Mesenteric fat pad (tissue), 1 donor: ENCODE measurements around a stretch of chr9.

DNA sequence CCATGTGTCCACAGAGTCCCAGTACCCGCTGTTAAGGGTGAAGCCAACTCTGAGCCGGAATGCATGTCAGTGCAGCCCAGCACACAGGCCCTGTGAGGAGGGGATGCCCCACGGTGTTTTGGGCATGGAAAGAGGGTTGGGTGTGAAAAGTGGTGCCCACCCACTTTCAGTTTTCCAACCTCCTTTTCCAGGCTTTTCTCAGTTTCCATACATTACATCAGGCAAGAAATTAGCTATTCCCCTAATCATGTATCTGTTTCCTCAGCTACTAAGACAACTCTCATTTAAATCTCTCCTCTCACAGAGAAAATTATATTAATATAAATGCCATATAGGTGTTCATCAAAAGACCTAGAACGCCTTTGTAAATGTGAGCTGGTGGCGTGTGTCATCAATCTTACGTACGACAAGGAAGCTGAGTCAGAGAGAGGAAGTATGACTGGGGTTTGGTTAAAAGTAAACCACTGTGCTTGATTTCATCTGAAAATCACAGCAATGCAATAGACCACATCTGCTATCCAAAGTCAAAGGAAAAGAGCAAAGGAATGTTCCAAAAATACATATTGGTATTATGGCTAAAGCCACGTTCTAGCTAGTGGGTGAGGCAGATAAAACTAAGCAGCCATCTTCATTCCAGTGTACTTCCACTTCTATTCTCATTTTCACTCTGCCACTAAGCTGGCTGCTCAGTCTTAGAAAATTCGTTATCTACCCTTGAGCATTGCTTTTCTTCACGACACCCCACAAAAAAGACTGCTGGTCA is 24.1 kb downstream of the SHC3 start:
- PRO-cap: no peak

GRCh38 chr9:89226139-89226610 is 47.6 kb upstream of the SHC3 start:
- PRO-cap: no peak

DNA sequence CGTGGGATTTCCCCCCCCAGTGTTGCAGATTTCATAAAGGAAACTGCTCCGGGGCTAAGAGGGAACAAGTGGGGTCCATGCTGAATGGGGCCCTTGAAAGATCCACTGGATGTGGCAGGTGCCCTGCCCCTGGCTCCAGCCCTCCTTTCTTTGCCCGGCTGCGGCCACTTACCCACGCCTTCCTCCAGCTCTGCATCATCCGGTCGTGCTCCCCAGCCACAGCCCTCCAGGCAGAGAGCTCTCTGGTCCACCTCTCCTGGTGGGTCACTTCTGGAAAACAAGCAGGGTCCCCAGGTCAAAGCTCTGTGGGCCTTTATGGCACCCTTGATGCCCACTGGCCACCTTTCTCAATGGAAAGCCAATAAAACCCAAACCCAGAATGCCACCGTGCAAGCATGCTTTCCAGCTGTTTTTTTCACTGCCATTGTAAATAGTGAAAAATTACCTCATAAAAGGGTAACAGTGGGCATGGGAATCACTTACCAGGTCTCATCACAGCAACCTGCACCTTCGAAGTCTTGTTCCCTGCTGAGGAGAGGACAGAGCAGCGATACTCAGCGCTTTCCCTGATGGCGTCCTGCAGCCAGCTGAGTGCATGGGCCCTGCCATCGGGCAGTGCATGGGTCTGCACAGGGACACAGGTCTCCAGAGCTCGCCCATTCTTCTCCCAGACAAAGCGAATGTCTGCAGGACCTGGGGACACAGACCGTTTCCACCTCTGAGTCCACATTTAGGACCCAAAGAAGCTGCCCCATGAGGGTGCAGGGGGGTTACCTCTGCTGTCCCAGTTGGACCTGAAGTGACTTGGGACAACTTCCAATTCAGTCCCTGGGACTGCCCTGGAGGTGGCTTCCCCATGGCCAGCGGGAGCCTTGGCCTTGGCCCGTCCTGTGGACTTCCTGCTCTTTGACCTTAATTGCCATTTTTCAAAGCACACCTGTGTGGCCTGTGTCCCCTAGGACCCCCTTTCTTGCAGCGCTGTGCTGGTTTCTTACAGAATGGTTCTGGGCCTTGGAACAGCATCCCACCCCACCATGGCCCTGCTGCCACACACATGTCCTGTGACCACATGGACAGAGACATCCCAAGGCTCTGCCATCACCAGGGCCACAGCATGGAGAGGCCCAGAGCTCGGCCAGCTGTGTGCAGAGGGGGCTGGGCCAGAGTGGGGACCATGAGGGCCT is 45.4 kb downstream of the SECISBP2 start:
- PRO-cap: no peak

GRCh38 chr9:89419994-89420370 is 77.9 kb downstream of the SEMA4D start:
- PRO-cap: no peak

DNA sequence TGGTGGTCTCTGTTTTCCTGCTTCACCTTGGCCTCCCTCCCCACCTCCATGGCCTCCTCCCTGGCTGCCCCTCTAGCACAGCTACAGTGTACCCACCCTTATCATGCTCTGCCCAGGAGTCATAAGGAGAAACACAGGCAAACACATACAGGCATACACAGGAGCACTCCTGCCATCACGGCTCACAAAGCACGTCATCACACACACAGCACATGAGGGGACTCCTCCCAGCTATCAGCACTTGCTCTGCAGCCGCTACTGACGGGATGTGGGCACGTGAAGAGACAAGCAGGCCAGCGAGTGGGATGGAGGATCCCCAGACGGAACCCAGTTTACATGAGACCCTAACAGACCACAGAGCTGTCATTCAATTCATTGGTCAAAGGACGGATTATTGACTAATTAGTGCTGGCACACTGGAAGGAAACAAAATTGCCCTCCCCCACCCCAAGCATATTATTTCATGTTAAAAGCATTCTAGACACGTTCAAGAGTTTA is 53.7 kb downstream of the SEMA4D start:
- PRO-cap: no peak

DNA sequence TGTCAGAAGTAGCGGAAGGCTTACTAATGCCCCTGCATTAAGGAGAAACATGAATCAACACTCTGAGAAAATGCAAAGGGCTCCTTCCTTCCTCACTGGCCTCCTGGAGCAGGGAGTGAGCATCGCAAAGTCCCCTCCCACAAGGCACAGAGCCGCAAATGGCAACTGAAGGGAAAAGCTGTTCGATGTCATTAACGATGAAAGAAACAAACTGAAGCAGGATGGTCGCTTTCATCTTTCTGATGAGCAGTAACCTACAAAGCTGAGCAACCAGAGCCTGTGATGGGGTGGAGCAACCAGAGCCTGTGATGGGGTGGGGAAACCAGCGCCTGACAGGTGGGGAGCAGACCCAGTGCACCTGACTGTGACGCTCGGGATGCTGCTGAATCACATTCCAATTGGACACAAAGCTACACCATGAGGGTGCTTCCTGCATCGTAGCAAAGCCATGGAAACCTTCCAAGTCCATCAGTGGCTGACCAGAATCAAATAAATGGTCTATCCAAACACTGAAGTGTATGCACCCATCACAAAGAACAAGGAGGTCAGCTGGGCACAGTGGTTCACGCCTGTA is 40.9 kb downstream of the SEMA4D start:
- PRO-cap: no peak

DNA sequence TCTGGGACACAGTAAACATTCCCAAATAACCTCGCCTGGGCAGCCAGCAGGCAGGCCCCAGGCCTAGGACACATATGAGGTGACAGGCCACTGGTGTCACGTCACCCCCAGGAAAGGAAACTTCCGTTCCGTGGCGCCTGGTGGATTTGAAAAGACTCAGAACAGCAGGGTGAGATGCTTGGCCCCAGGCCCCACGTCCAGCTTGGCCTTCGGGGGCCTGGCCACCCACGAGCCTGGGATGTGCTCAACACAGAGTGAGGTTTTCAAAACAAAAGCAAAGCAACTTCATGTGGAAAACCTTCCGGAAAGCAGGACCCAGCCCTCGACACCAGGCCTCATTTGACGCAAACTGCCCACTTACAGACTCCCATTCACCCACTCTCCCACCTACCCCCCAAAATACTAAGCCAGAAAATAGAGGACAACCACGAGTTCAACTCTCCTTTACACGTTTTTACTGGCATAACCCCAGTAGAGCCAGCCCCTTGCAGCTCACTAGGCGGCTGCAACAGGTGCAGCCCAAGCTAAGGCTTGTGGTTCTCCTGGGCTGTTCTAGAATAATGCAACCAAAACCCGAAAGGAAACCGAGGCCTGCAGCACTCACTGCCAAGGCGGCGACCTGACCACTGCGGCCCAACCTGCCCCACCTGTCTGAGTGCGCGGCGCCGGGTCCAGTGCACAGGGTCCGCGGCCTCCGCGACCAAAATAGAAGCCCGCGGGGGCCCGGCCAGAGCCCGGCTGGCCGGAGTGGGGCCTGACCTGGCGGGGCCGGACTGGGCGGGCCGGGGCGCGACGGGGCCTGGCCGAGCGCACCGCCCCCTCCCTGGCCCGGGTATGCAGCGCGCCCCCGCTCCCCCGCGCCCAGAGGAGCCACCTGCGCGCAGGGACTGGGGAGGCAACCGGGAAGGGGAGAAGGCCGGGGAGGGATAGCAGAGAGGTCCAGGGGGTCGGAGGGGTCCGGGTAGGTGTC is 900 bp downstream of the SEMA4D start:
- PRO-cap: no peak

GRCh38 chr9:89501842-89502706 is 4.2 kb upstream of the SEMA4D start:
- PRO-cap: no peak

GRCh38 chr9:89624037-89624675 is 19.3 kb downstream of the GADD45G start:
- PRO-cap: no peak

DNA sequence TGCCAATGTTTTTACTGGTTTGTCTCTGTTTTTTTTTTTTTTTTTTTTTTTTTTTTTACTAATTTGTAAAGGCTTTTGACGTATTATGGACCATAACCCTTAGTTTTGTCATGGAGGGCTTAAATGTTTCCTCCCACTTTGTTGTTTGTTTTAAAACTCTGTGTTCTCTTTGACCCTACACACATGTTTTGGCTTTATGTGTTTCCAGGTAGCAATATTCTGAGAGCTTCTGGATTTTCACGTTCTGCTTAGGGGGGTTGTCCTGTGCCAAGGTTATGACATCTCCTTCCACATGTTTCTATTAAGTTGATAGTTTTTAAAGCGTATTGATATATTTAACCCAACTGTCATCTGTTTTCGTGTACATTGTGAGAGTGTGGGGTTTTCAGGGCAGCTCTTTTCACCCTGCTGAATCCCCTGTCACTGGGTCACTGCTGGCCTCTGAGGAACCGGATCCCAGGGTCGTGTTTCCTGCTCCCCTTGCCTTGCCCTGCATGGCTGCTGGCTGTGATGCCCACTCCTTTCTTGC is 49.6 kb downstream of the GADD45G start:
- PRO-cap: no peak

- PRO-cap: no peak
Observed at GRCh38 chr9:89993899-89994856, 389.4 kb downstream of the GADD45G start.

GRCh38 chr9:89995005-89995699 is 390.3 kb downstream of the GADD45G start:
- PRO-cap: no peak

DNA sequence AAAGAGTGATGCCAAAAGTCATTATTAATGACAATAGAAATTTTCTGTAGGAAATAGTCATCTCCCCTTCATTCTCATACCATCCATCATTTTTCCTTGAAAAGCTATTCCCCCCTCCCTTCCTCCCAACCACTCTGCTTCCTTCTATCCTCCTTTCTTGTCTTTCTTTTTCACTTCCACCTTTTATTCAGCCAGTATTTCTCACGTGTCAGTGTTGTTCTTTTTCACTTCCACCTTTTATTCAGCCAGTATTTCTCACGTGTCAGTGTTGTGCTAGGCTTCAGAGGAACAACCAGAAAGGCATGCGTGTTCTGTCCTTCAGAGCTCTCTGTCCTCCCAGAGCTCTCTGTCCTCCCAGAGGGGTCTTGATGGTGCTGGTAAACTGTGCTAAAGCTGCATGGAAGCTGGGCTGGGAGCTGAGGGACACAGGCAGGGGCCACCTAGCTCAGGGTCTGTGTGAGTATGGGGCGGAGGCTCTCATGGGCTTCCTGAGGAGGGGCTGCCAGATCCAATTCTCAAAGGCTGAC is 419.6 kb downstream of the GADD45G start:
- PRO-cap: no peak

GRCh38 chr9:90064240-90064785 is 459.5 kb downstream of the GADD45G start:
- PRO-cap: no peak

DNA sequence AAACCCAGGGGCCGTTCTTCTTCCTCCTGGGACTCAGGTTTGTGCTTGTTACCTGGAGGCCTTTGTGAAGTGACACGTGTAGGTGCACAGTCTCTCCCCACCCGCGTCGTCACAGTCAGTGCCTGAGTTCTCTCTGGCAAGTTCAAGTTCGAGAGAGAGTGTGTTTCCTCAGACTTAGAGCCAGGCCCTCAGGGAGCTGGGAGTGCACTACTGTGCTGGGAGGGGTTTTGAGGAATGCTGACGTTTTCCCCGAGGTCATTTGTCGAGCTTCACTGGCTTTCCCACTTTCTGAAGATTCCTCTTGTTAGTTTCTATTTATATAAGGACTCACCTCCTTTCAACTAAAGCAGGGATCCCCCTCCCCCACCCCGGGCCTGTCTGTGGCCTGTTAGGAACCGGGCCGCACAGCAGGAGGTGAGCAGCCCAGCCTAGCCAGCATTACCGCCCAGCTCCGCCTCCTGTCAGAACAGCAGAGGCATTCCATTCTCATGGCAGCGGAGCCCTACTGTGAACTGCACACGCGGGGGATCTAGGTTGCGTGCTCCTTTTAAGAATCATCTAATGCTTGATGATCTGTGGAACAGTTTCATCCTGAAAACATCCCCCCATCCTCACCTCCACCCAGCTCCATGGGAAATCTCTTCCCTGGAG is 209.1 kb downstream of the DIRAS2 start:
- PRO-cap: no peak

GRCh38 chr9:90546051-90546694 is 96.5 kb downstream of the DIRAS2 start:
- PRO-cap: no peak

- PRO-cap: no peak
Observed at GRCh38 chr9:90803800-90804319, 2.2 kb downstream of the SYK start.

DNA sequence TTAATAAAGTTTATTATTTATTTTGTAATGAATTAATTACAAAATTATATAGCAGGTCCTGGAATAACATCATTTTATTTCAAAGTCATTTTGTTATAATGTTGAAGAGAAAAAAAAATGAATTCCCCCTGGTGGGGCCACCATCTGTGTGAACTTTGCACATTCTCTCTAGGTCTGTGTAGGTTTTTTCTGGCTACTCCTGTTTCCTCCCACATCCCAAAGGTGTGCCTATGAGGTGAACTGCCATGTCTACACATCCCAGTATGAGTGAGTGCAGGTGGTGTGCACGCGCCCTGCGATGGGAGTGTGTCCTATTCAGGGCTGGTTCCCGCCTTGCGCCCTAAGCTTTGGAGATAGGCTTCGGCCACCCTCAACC is 195.8 kb downstream of the SYK start:
- PRO-cap: no peak

- PRO-cap: no peak
Observed at GRCh38 chr9:91059770-91060032, 258.1 kb downstream of the SYK start.

DNA sequence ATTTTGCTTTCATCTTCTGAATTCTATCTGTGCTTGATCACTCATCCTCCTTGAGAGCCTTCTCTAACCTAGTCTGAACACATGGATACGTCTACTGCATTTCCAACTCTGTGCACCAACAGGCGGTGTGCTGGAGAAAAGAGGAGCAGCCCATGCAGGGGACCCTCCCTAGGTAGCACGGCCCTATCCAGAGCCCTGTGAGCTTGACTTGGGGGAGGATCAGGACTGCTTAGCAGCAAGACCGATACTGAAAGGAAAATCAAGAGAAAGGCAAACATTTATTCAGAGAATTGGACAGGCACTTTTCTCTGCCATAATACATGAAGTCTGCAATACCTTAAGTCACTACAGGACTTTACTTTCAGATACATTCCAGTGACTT is 149.7 kb downstream of the AUH start:
- PRO-cap: no peak